A673 (cell line): Measurements from ENCODE around the genes IRF2BPL, POMT2 and SLIRP.

DNA sequence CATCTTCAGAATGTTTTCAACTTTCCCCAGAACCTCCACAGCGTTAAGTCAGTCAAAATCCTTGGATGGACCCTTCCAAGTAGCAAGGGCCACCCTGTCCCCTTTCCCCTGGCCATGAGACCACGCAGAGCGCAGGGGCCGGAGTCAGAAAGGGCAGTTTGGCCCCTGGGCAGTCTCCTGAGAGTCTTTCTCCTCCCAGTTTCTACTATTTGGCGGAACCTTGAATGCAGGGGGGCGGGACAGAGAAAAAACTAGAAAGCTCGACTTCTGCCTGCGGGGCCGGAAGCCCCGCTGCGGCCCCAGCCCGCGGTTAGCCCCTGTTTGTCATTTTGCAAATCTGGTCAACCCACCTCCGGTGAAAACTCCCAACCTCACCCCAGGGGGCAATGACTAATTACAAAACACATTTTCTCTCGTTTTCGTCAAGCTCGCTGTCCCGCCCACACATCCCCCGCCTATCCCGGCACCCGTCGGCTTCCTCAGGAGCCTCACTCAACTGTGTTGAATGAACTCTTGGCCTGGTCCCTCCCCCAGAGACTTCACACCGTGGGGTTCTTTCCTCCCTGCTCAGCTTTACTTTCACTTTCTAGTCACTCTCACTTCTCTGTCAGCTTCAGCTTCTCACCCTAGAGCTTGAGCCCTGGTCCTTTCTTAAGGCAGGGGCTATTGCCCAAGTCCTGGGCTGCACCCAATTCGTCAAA, 66.8 kb downstream of the IRF2BPL start:
- PRO-cap, result bidirectional peak, plus-strand start at position 582 of the sequence, minus-strand start at position 323 of the sequence

DNA sequence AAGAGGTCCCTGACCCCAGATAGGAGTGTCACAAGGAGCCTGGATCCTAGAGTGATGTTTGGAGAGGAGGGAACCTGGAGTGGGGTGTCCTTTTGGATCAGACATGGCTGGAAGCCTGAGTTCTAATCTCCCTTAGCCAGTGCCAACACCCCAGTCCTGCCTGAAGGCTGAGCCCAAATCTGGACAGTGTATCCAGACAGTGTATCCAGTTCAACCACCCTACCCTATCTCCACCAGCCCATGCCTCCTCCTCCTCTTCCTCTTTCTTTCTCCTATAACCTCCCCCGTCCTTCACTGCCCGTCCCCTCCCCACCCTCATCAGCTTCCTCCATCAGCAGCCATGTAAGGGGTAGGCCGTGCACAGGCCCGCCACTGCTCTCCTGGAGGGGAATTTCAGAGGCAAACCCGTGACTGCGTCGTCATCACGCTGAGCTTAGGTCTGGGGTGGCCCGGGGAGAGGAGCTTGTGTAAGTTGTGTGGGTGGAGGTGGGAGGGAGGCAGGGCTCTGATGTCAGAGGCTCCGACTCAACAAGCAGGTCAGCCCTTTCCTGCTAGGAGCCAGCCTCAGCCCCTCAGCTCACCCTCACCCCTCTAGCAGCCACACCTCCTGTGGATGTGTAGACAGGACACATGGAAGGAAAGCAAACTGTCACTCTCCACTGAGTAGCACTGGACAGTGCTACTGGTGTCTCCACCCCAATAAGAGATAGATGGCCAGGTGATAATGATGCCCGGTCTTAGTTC, 50.7 kb downstream of the IRF2BPL start:
- PRO-cap, result no peak

GRCh38 chr14:77021992-77022810, 6.3 kb downstream of the IRF2BPL start:
- PRO-cap, result no peak

- PRO-cap, result bidirectional peak, plus-strand start at chr14:77028456, minus-strand start at chr14:77028449; bidirectional peak, plus-strand start at chr14:77028952, minus-strand start at chr14:77028704
Measured at GRCh38 chr14:77028231-77029167, at the start of gene IRF2BPL. Gene IRF2BPL (minus strand): TSS chr14:77028708.

- PRO-cap, result no peak
Measured at GRCh38 chr14:77105106-77105922, 7.3 kb downstream of the CIPC start.

- PRO-cap, result no peak
Measured at GRCh38 chr14:77204146-77204936, 22.7 kb downstream of the TMEM63C start.

DNA sequence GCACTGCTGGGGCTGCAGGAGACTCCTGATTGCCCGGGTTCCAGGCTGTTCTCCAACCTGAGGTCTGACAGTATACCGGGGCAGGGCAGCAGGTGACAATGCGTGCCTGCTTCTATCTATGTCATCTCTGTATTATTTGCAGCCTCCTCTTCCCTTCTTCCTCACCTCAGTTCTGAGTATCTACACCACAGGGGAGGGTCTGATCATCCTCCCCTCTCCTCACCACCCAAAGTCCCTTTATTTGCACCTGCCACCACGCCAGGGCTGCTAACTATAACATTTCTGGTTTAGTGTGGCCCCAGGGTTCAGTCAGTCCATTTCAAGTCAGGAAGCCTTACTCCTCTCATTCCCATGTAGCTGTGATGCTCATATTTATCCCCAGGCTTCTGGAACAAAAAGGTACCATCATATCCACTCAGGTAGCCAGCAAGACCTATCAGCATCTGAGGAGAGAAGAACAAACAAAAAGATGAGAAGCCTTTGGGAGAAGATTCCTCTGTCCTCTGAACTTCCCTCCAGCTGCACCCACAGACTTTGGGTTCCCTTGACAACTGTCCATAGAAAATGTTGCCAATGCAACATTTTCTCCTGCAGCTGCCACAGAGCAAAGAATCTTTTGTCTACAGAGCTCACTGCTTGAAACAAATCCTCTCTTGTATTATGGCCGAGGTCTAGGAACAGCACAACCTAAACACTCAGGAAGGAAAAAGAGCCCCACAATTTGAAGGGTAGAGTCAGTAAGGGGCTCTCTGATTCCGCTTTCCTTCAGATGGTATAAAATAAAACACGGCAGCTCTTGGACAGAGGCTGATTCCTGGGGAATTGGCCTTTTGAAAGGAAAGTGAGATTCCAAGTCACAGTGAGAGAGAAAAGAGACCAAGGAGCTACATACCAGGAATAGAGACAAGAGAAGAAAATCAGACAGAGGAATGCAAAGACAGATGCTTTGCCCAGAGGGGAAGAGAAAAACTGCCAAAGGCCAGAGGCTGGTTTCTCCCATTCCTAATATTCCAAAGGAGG, 14.4 kb downstream of the POMT2 start:
- PRO-cap, result no peak

DNA sequence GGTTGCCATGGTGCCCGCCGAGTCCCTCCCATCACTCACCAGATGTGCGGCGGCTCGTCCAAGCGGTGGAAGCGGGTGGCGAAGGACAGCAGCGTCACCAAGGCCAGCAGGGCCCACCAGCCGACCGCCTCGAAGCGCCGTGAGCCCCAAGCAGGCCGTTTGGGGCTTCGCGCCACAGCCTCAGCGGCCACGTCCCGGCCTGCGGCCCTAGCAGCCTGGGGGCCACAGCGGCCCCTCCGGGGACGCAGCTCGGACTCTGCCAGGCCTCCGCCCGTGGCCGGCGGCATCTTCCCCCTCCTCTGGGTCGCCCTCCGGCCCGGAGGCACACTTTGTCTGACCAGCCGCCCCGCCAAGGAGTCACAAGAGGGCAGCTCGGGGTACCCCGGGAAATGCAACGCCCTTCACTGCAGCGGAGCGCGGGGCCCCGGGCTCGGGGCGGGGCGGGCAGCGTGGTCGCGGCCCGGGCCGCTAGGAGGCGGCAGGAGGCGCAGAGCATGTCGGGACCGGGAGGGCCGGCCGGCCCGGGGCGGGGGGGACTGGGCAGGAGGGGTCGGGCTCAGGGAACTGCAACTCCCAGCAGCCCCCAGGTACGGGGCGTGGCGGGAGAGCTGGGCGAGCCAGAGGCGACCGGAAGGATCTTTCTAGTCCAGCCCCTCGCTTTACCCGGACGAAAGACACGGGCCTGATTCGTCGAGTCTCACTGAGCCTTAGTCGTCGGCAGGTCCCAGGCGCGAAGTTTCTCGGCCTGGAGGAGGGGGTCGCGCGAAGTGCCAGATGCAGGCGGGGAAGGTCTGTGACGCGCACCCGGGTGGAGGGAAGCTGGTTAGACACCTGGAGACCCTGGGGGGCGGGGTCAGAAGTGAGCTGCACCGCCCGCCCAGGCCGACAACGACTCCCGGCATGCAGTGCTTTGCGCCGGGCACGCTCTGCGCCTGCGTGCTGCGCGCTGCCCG, at the start of gene POMT2:
Gene POMT2, minus strand, starts transcription at position 489 of the 953 bp plus-strand sequence.
- PRO-cap, result bidirectional peak, plus-strand start at position 41 of the sequence, minus-strand start outside the sequence; bidirectional peak, plus-strand start at position 700 of the sequence, minus-strand start at position 482 of the sequence; bidirectional peak, plus-strand start outside the sequence, minus-strand start at position 902 of the sequence

- PRO-cap, result no peak
Measured at GRCh38 chr14:77531003-77531648, 32.5 kb upstream of the ISM2 start.

GRCh38 chr14:77707547-77708666, at the start of gene SLIRP:
Gene SLIRP (plus strand): TSS chr14:77708103.
- PRO-cap, result unidirectional peak, plus-strand start at chr14:77707593; unidirectional peak, plus-strand start at chr14:77707771; bidirectional peak, plus-strand start at chr14:77708103, minus-strand start at chr14:77708023

DNA sequence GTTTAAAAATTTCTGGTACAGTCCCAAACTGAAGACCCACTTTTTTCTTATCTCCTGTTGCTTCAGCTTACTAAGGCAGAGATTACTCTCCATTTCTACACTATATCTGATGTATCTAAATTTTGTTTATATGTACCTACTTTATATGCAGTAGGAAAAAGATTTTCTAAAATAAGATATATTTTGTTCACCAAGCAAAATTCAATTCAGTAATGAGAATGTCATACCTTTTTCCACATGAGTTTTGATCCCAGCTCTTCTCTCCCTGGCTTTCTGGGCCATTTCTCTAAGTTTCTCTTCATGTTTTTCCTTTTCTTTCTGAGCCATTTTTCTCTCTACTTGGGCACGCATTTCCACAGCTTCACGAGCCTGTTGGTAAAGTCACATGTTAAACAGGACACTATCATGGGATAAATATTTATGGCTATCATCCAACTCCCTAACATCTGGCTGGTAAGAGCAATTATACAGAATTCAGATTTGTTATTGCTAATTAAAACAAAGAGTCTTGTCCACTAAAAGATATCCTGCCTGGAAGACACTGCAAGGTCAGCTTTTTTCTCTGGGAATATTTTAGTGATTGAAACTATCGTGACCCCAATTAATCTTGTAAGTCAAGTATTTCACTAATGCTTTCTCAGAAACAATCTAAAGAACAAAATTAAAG, 23.0 kb downstream of the SLIRP start:
- PRO-cap, result no peak

- PRO-cap, result unidirectional peak, plus-strand start at chr14:77981779
Measured at GRCh38 chr14:77981599-77981921, 181.7 kb downstream of the ADCK1 start.

DNA sequence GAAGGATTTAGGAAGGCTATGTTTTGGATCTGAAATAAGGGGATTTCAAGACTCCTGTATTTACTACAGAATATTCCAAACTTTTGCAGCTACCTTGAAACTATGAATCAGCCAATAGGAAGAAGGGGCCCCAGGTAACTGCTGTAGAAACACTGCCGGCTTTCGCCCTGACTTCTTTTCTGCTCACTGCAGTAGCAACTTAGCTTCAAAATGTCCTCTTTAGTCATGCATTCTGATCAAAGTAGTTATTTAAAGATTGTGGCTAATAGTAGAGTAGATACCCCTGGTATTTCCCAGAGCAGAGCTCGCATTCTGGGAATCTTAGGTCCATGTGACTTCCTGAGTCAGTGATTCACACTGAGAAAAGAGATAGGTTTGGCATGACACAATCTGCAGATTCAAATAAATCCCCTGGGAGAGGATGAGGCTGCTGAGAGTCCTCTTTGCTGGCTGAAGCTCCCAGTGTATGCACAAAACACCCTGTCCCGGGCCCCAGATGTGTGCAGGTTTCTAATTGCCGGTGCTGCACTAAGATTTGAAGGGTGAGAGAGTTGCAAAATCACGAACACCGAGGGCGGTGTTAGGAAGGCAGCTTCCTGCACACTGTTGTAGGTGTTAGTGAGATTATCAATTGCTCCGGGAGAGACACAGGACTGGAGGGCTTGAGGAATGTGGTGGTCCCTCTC, 233.1 kb downstream of the NRXN3 start:
- PRO-cap, result no peak

- PRO-cap, result no peak
Measured at GRCh38 chr14:79279749-79280597, 931.3 kb downstream of the DIO2 start.

DNA sequence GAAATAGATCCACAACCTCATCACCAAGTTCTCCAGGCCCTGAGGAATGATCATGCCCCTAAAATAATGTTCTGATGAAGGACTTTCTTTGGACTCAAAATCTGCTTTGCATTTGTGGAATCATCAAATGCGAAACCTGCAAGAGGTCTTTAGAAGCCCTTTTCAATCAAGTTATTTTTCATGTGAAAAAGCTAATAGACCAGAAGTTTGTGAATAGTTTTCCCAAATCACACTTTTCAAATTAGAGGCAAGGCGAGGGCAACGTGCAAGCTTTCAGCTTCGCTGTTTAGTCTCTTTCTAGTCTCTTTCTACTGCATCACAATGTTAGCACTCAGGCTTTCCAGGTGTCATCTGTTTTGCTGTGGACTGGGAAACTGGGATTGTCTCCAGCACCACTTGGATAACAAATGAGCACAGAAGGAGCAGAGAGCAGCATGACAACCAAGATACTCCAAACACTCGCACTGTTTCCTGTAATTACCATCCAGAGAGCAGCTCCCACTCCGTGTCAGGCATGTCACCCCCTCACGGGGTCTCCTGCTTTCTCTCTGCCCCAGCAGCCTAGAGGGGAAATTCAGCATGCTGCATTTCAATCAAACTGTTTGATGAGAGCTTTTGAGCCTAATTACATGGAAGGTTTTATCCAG, 917.9 kb downstream of the DIO2 start:
- PRO-cap, result no peak

GRCh38 chr14:80315698-80315995, 104.3 kb upstream of the DIO2 start:
- PRO-cap, result no peak

GRCh38 chr14:80385347-80385622, 174.0 kb upstream of the DIO2 start:
- PRO-cap, result no peak

DNA sequence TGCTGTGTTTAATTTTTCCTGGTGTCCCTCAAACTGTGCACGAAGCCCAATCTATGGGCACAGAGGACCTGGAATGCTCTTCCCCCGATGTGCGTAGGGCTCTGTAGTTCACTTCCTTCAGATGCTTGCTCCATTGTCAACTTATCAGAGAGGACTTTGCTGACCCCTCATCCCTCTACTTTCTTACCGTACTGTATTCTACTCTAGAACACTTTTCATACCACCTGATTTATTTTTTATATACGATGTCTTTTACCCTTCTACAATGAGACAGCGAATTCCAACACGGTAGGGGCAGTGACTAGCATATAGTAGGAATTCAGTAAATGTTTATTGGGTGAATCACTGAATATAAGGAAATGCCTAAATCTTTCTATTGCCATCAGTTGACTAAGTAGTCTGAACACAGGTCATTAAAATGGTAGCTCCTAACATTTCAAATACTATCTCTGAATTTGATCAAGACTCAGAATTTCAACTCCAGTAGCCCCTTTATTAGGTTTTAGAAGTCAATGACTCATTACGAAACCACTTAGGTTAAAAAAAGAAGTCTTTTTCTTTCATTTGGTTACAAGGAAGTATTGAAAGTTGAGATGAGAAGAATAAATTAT, 303.0 kb downstream of the CEP128 start:
- PRO-cap, result bidirectional peak, plus-strand start at position 379 of the sequence, minus-strand start at position 193 of the sequence

DNA sequence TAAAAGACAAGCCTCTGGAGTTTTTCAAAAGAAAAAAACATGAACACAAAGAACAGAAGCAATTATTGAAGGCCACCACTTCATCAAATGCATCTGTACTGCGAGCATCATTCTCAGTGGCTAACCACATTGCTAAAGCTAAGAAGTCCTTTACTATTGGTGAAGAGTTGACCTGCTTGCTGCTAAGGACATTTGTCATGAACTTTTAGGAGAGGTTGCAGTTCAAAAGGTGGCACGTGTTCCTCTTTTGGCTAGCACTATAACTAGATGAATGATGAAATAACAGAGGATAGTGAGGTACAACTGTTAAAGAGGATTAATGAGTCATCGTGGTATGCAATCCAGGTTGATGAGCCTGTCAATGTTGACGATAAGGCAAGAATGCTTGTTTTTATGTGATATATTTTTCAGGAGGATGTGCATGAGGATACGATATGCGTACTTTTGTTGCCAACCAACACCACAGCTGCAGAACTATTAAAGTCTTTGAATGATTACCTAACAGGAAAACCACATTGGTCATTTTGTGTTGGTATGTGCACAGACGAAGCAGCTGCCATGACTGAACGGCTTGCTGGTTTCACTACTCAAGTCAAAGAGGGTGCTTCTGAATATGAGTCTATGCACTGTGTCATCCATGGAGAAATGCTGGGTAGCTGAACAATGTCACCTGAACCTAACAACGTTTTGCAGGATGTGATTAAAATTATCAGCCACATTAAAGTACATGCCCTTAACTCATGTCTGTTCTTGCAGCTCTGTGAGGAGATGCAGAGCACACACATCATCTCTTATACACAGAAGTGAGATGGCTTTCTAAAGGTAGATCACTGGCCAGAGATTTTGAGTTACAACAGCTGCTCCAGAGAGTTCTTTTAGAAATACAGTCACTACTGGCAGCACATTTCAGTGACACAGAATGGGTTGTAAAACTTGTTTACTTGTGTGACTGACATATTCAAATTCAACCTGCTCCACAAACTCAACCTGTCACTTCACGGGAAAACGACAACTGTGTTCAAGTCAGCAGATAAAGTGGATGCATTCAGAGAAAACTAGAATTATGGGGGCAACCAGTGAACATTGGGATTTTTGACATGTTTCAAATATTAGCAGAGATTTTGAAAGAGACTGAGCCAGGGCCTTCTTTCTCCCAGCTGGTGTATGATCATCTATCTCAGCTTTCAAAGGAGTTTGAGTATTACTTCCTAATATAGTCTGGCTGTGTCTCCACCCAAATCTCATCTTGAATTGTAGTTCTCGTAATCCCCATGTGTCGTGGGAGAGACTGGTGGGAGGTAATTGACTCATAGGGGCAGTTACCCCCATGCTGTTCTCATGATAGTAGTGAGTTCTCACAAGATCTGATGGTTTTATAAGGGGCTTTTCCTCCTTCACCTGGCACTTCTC, 10.3 kb downstream of the CEP128 start:
- PRO-cap, result no peak

- PRO-cap, result no peak
Measured at GRCh38 chr14:81236844-81237402, 16.2 kb upstream of the GTF2A1 start.